ENCODE data around the genes KRTAP25-1, KRTAP19-4, KRTAP7-1 and URB1.

DNA sequence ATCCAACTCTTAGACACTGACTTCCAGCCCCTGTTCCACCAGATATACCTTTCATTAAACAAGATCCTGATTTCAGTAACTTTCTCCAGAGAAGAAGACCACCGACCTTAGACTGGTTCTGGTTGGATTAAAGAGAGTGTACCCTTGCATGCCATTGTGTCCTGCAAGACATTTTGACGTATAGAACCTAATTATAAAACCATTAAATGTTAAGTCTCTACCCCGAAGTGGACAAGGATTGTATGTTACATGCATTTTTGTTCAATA is 257.2 kb downstream of the BACH1 start:
- PRO-cap, result no peak

GRCh38 chr21:30227569-30228136 is 11.8 kb upstream of the CLDN8 start:
- PRO-cap, result no peak

DNA sequence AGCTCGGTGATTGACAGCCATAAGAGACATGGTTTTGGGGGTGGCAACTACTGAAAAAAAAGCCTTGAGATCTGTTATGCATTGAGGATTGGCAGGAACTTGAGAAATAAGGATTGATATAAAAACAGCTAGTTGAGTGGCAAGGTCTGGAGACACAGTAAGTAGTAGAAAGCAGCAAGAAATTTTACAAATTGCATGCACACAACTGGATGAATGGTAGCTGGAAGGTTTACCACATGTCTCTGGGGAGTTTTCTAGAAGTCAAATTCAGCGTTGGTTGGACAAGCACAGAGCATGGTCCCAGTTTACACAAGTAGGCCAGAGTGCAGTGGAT is at the start of gene KRTAP25-1:
Gene KRTAP25-1 (minus strand): TSS at position 106 of the 334 bp plus-strand sequence.
- PRO-cap, result no peak

DNA sequence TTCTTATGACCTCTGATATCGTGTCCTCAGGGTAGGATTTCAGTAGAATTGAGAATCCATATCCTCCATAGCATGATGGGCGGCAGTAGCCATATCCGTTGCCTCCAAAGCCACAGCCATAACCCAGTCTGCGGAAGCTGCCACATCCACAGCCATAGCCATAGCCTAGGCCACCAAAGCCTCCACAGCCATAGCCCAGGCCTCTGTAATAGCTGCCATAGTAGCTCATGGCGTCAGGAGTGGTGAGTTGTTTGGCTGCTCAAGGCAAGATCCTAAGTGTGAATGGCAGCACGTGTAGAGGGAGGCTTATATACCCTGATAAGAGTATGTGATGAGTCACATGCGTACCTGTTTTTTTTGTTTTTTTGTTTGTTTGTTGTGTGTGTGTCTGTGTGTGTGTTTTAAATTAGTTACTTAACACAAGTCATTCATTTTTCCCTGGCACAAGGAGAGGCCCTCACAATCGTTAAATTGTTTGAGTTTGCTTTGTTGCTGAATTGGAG is at the start of gene KRTAP19-4:
Gene KRTAP19-4 (minus strand): TSS at position 284 of the 503 bp plus-strand sequence.
- PRO-cap, result no peak

- PRO-cap, result no peak
Measured at GRCh38 chr21:30829631-30829883, at the start of gene KRTAP7-1. Gene KRTAP7-1, minus strand, starts transcription at chr21:30829759.

- PRO-cap, result no peak
Measured at GRCh38 chr21:31110281-31111071, 72.2 kb upstream of the KRTAP19-8 start.

- PRO-cap, result no peak
Measured at GRCh38 chr21:31410736-31411188, 66.7 kb upstream of the TIAM1 start.

- PRO-cap, result no peak
Measured at GRCh38 chr21:31557089-31557895, 102.2 kb upstream of the SOD1 start.

GRCh38 chr21:31657850-31658421 is 1.6 kb upstream of the SOD1 start:
- PRO-cap, result no peak

DNA sequence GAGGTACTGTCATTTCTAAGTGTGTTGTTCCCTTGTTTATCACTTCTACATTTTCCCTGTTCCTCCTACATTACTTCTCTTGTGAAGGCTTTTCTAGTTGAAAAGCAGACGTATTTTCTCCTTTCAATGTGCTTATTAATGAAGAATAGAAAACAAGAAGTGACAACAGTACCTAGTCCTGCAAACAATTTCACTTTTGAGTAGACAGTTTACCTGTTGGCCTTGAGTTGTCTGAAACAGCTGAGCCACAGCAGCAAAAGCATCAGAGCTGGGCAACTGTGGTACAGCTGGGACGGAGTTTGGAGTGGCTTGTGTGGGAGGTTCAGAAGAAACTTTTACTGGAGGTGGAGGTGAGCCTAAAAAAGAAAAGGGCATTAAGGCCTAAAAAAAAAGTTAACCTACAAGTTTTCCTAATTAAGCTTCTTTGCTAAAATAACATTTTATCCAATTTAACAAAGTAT is 30.3 kb downstream of the SCAF4 start:
- PRO-cap, result no peak

- PRO-cap, result no peak
Measured at GRCh38 chr21:31927987-31928456, 55.2 kb downstream of the HUNK start.

DNA sequence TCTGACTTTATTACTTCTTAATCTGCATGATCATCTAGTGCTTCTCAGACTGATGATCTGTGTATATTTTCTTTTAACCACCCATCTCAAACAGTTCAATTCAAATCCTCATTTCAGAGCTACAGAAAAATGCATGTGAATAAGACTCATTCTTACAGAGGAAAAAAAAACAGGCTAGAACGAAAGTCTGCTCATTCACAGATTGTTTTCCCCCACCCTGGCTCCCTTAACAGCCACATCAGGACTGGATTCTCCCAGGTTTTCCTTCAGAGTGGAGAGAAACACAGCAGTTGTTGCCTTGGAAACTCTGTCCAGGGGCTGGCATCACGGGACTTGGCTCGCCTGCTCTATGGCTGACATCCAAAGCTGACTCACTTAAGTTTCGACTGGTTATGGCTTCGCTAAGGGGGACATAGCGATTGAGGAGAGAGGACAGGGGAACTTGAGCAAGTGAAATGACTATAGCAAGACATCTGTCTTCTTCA is 22.1 kb downstream of the MIS18A start:
- PRO-cap, result no peak

DNA sequence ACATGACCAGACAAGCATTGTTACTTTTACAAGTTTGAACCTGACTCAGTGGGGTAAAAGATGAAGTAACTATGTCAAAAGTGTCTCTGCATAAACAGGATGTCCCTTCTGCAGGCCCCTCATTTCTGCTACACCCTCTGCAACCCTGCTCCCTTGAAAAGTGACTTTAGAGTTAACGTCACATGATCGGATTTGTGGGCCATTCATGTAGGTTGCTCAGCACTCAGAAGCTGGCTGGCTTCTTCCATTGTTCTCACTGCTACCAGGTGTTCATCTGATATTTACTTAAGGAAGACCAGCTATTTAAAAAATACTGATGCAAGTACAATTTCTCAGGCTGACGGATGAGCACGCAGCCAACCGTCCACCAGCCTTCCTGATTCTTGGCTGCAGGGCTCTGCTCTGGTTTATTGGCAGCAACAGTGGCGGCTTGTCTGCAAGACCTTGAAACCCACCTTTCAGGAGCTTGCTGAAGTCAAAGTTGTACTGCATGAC is 32.2 kb downstream of the URB1 start:
- PRO-cap, result no peak

DNA sequence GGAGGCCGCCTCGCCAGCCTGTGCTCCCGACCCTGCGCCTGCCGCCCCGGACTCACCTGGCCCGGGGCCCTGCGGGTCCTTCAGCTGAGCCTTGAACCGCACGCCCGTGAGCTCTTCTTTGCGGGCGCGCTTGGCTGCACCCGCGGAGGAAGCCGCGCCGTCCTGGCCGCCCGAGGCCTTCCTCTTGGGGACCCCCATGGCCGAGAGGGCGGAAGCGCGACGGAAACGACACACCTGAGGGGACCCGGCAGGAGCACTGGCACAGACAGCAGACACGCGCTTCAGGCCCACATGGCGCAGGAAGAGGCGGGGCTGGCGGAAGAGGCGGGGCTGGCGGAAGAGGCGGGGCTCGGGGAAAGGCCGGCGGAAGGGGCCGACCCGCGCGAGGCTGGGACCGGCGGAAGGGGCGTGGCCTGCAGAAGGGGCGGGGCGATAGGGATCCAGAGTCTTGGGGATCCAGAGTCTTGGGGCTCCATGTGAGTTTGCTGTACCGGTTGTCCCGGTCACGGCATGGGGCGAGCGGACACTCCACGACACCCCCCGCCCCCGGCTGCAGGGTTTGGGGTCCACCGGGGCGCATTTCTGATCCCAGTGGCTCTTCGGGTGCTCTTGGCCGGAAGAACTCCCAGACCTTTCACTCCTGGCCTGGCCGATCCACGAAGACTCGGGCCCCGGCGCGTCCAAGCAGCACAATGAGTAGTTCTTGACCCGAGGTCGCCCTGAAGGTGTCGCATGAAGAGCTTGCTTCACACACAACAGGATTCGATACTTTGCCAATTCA is at the start of gene URB1:
Gene URB1 (minus strand): TSS at position 300 of the 781 bp plus-strand sequence.
- PRO-cap, result bidirectional peak, plus-strand start at position 459 of the sequence, minus-strand start at position 258 of the sequence

DNA sequence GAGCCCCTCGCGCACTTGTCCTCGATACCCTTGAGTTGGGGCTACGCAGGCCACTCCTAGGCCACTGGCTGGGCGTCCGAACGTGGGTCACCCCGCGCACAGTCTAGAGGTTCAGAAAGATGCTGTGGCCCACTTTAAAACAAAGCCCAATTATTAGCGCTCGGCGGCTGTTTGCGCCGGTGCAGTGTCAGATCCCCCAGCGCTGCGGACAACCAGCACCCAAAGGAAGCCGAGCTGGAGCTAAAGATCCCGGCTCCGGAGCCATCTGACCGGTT is 740 bp upstream of the EVA1C start:
- PRO-cap, result no peak

GRCh38 chr21:32770816-32771251 is 721 bp downstream of the PAXBP1 start:
- PRO-cap, result unidirectional peak, plus-strand start at chr21:32771108

DNA sequence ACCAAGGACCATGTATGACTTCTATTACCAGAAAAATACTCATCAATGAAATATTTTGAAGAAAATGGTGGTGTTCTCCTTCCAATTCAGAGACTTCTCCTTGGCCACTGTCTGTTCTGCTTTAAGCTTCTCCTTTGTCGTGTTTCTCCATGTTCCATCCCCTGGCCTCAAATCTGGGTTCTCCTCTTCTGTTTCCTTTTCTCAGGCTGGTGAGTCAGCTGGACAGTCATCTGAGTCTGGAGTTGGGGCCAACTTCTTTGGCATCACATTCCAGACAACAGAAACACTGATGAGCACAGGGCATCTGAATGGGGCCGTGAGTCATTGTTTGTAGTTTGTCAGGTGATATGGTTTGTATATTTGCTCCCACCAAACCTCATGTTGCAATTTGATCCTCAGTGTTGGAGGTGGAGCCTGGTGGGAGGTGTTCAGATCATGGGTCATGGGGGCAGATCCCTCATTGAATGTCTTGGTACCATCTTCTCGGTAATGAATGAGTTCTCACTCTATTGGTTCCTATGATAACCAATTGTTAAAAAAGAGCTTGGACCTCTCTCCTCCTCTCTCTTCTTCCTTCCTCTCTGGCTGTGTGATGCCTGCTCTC is 14.3 kb upstream of the OLIG2 start:
- PRO-cap, result no peak

DNA sequence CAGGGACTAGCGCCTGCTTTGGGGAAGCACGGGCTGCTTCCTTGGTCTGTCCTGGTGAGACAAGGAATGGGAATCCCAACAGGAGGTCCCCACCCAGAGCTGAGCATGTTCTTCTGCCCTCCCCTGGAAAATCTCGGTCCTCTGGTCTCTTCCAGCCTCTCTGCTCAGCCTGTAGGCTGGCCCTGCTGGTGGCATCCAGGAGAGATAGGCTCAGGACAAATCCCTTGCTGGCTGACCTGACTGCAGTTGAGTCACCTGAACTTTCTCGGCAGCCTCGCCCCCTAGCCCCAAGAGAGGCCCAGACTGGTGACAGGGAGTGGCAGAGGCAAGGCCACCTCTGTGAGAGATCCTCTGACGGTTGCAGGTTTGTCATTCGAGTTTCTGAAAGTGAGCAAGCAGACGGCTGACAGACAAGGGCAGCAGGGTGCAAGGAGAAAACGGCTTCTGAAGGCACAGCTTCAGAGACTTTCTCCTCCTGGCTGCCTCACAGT is 5.8 kb downstream of the OLIG1 start:
- PRO-cap, result no peak

DNA sequence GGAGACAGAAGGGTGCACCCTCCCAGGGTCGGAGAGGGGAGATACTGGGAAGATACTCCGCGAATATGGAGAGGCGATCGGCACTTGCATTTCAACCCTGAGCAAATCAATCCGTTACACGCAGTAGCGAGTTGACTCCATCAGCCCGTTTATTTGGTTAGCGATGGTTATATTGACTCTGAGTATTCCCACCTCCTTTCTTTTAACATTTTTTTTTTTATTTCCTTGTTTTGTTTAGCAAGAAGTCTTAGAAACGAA is 989 bp downstream of the IFNAR2 start:
- PRO-cap, result no peak

DNA sequence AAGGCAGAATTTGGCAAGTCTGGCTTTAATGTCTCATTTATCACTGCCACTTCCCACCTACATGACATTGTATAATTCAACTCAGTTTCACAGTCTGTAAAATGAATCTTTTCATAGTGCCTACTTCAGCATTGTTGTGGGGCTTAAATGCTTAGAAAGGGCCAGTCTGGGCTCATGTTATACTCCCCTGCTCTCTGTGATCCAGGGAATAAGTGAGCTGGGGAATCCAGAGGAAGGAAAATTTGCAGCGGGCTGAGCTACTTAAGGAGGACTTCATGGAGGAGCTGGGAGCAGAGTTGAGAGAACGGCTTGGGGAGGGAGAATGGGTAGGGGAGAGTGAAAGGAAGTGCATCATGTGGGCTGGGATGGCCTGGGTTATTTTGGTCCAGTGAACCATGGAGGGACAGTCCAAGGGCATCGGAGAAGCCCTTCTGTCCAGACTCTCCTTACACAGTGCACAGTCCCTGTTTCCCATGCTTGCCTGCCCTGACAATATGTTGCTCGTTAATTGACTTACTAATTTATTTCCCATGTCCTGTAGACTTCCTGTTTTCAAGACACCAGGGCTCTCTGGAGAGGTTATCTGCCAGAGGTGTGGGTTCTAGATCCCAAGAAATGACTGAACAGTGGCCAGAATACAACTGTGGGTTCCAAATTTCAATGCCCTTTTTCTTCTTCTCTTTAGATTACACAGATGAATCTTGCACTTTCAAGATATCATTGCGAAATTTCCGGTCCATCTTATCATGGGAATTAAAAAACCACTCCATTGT is 14.7 kb downstream of the IFNAR2 start:
- PRO-cap, result no peak

Measured in progenitor cell of endocrine pancreas (in vitro differentiated cells).